Mammary microvascular endothelial cell (primary cell): ENCODE results near the genes WFDC2, SPINT3, SPINT4, PLTP, SLC12A5 and OCSTAMP.

DNA sequence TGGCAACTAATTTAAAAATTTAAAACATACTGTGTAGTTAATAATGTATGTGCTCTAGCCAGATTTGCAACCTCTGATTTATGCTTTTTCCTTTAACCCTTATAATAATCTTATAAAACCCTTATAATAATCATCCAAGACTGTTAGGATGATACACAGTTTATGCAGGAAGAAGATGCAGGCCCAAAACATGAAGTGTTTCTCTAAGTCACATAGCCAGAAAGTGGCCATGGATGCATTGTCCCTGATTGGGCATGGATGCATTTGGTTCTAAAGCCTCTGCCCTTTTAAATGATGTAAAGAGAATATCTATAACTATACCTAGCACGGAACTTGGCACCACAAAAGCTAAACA lies 2.1 kb upstream of the WFDC2 start:
- RAMPAGE, long total RNA = no peak

- RAMPAGE, long total RNA = no peak
Observed at GRCh38 chr20:45469215-45470074, at the start of gene WFDC2. WFDC2 (plus strand) TSS chr20:45469753.

DNA sequence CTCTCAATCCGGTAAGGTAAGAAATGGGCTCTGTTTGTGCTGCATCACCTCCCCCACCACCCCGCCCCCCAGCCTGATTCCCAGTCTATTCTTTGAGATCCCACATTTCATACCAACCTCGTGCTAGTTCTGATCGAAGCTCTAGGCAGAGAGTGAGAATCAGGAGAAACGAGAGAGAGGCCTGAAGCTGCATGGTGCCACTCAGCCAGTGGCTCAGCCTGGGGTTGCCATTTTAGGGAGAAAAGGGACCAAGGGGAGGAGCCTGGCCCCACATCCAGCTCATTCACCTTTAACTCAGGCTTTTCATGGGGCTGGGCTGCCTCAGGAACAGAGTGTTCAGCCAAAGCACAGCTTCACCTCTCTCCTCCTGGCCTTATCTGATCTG lies at the start of gene SPINT3:
TSS of gene SPINT3 (minus strand) at position 207 of the 385 bp plus-strand sequence.
- RAMPAGE, long total RNA = no peak

DNA sequence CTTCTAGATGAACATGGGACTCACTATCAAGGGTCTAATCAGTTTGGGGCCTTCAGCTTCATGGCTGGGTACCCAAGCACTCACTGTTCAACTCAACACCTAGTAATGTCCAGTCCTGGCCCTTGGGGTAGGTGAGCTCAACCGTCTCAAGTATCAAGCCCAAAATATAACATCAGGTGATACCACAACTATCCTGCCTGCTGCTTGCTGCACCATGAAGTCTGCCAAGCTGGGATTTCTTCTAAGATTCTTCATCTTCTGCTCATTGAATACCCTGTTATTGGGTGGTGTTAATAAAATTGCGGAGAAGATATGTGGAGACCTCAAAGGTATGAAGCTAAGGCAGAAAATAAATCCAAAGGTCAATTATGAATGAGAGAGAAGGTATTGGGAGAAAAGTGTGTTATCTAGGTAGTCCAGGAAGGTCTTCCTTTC lies at the start of gene SPINT4:
TSS of gene SPINT4 (plus strand) at position 194 of the 435 bp plus-strand sequence.
- RAMPAGE, long total RNA = no peak

GRCh38 chr20:45823939-45825113 lies 2.8 kb downstream of the TNNC2 start:
- RAMPAGE, long total RNA = no peak

GRCh38 chr20:45889523-45889722 lies 1.6 kb downstream of the NEURL2 start:
- RAMPAGE, long total RNA = no peak

- RAMPAGE, long total RNA = no peak
Observed at GRCh38 chr20:45911529-45912468, at the start of gene PLTP. PLTP (minus strand) TSS chr20:45912155.

DNA sequence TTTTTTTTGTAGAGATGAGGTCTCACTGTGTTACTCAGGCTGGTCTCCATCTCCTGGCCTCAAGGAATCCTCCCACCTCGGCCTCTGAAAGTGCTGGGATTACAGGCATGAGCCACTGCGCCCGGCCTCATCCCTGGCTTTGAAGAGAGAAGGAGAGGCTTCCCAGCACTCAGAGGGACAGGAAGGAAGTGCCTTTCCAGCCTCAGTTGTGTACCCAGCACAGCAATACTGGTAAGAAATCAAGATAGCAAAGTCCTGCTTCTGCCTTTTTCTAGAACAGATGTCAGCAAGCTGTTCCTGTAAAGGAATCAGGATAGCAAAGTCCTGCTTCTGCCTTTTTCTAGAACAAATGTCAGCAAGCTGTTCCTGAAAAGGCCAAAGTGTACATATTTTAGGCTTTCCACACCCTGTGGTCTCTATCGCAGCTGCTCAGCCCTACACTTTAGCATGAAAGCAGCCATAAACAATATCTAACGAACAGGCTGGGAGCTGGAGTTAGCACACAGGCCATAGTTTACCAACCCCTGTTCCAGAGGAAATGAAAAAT lies 6.3 kb upstream of the PLTP start:
- RAMPAGE, long total RNA = no peak

DNA sequence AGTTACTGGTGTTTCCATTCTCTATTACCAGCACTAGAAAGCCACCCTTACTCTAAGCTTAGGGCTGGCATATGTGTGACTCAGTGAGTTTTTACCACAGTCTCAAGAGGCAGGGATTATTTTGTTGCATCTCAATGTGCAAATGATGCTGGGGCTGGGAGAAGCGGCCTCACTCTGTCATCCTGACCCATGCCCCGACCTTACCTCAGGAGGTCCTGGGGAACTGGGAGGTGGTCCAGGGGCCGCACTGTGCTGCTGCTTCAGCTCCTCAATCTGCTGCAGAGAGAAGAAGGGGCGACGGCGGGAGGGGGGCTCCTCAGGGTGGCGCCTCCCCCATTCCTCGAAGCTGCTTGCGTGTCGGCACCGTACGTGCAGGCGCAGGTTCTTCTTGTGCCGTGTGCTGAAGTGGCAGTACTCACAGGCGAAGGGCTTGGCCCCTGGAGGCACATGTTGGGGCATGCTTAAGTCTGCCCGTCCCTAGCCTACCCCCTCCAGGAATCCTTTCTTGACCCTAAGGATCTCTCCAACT lies 12.9 kb downstream of the ZNF335 start:
- RAMPAGE, long total RNA = no peak

GRCh38 chr20:45967639-45968240 lies 4.3 kb downstream of the ZNF335 start:
- RAMPAGE, long total RNA = no peak

- RAMPAGE, long total RNA = no peak
Observed at GRCh38 chr20:46028607-46029497, at the start of gene SLC12A5. SLC12A5 (plus strand) TSS chr20:46029215.

DNA sequence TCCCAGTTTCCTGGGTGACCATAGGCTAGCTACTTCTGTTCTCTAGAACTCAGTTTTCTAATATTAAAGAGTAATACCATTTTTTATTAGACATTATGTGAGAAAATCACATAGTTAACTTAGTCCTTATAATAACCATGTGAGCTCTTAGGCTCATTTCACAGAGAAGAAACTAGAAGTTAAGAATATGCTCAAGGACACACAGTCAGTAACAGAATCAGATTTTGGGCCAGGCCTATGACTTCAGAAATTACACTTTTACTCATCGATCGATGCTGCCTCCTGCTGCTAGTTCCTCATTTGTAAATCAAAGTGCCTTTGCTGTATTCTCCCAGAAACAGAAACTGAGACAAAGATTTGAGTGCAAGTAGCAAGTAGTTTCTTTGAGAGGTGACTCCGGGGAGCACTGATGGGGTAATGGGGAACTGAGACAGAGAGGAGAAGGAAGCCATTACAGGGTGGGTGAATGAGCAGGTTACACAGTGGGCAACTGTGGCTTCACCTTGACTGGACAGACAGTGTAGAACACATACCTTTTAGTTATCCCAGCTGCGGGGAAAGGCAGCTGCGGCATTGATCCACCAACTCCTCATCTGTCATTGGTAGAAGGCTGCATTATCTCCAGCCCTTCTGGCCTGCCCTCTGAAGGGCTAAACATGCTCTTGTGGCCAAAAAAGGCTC lies 9.7 kb upstream of the CD40 start:
- RAMPAGE, long total RNA = no peak

DNA sequence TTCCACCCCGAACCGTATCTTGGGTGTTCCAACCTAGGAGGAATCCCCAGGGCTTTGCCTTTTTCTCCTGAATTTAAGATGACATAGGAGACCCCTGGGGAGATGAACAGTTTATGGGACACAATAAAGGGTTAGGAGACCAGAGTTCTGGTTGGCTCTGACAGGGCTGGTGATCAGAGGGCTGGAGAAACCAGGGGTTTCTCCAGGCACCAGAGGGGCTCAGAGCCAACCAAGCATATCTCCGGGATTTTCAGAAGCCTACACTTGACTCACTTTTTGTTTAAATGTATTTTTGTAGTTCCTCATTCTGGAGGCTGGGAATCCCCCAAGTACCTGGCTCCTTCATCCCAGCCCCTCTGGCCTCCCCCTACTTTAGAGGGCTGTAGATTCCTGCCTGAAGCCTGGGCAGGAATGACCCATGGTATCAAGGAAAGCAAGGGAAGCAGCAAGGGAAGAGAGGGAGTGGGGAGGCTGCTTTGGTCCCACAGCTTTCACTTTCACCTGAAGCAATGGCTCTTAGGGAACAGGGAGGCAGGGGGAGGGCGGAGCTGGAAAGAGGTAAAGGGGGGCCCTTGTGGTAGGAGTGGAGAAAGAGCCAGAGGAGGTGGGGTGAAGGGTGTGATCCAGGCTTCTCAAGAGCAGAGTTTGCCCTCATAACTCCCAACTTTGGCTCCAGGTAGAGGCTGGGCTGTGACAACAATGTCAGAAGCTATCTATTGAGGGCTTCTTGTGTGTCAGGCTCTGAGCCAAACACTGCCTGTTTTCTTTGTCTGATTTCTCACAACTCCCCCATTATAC lies 1.0 kb downstream of the CD40 start:
- RAMPAGE, long total RNA = no peak

GRCh38 chr20:46406937-46407514 lies 611 bp upstream of the ELMO2 start:
- RAMPAGE, long total RNA = no peak

DNA sequence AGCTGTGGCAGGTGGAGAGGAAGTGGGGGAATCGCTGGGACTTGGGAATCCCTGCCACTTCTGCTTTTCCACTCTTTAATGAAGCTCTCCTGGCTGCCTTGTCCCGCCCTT lies at the start of gene OCSTAMP:
TSS of gene OCSTAMP (minus strand) at position 53 of the 111 bp plus-strand sequence.
- RAMPAGE, long total RNA = no peak

- RAMPAGE, long total RNA = no peak
Observed at GRCh38 chr20:46850469-46850861, 44.2 kb upstream of the EYA2 start.

DNA sequence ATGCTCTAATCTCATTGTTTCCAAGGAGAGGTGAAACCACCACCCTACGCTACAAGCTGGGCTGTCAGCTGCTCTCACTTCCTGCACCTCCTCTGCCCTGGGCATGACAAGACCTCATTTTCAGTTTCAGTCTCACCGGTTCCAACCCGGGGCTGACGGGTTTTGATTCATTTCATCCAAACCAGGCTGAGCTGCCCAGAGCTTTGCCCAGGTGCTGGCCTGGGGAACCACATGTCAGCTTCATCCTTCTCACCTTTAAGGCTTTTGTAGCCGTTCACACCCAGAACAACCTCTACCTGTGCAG lies 99.7 kb downstream of the EYA2 start:
- RAMPAGE, long total RNA = no peak

DNA sequence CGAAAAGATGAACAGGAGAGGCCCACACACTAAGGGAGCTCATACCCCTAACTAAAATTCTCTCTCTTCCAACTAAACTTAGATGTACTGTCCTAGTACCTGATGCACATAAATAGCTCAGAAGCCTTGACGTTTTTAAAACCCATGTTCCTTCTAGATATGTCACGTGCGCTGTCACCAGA lies 142.6 kb downstream of the ZMYND8 start:
- RAMPAGE, long total RNA = no peak

DNA sequence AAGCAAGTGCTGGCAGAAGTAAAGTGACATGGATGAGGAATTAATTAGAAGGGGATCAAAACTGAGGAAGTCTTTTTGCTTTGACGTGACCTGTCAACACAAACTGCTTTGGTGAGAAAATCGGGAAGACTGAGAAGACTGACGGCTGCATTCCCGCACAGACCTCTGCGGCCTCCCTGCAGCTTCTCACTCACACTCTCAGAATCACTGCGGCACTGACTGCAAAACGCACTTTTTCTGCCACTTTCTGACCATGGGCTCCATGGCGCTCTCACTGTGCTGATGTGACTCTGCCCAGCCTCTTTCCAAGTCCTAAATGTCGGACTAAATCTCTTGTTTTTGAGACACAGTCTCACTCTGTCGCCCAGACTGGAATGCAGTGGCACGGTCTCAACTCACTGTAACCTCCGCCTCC lies 142.3 kb downstream of the ZMYND8 start:
- RAMPAGE, long total RNA = no peak

- RAMPAGE, long total RNA = no peak
Observed at GRCh38 chr20:47233514-47234137, 122.9 kb downstream of the ZMYND8 start.